UCH-1 (cell line): ENCODE measurements around the genes SPANXN4 and FMR1NB.

- RRBS, result no CpG with 5 or more reads among the region's 18 CpGs
Observed at GRCh38 chrX:136205711-136206712, 9.2 kb downstream of the FHL1 start.

- RRBS, result 79% methylated on average over 4 of the region's 12 CpGs
Observed at GRCh38 chrX:136212258-136212920, 15.5 kb downstream of the FHL1 start.

DNA sequence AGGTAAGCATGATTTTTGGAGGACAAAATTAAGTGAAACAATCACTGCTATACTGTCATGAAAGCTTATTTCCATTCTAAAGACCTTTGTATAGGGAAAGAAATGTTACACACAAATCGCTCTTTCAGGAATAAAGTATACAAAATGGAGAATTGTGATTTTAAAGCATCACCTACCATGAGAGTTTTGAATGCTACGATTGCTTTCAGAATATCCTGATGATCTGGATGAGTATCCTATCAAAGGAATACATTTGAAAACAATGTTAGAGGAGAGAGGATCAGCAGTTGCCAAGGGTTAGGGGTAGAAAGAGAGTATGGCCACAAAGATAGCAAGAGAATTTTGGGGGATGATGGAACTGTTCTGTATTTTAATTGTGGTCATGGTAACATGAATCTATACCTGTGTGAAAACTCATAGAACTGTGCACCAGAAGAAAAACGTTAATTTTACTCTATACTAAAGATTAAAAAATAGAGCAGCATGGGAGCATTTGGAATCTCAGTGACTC, 39.9 kb downstream of the CD40LG start:
- RRBS, result no CpG with 5 or more reads among the region's 3 CpGs

DNA sequence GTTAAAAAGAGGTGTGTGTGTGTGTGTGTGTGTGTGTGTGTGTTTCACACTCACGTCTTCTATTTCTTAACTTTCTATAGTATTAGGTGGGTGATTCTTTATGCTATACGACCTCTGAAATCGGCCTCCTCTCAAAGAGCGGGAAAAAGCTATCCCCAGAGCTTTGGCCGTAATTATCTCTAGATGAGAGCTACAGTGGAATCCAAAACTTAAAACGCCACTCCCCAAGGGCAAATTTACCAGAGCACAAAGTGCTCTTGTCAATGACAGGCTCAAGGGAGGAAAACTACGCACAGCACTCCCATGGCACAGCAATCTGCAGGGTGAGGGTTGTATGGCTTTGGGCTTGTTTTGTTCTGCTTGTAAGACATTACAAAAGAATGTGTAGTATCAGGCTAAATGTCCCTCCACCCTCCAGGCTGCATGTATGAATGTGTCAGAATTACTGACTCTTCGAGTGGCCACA, 44.1 kb downstream of the ARHGEF6 start:
- RRBS, result no CpG with 5 or more reads among the region's 8 CpGs

DNA sequence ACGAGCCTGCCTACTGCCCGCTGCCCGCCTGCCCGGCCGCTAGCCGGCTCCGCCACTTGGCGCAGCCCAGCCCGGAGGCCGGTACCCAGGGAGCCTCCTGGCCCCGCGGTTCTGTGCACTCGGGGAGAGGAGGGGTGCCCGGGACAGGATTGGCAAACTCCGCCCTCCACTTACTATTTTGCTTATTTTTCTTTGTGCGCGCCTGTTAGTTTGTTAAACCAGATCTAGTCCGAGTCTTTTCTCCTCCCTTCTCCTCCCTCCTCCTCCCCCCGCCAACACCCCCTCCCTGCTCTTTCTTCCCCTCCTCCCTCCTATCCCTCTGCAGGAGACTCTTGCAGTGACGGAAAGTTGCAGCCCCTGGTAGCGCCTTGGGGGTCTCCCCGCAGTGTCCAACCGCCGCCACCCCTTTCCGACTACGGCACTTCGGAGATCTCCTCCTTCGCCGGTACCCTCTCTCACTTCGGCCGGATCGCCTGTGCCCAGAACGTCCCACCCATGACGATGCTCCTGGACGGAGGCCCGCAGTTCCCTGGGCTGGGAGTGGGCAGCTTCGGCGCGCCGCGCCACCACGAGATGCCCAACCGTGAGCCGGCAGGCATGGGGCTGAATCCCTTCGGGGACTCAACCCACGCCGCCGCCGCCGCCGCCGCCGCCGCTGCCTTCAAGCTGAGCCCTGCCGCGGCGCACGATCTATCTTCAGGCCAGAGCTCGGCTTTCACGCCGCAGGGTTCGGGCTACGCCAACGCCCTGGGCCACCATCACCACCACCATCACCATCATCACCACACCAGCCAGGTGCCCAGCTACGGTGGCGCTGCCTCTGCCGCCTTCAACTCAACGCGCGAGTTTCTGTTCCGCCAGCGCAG, 503 bp downstream of the ZIC3 start:
- RRBS, result 4% methylated on average over 5 of the region's 72 CpGs

DNA sequence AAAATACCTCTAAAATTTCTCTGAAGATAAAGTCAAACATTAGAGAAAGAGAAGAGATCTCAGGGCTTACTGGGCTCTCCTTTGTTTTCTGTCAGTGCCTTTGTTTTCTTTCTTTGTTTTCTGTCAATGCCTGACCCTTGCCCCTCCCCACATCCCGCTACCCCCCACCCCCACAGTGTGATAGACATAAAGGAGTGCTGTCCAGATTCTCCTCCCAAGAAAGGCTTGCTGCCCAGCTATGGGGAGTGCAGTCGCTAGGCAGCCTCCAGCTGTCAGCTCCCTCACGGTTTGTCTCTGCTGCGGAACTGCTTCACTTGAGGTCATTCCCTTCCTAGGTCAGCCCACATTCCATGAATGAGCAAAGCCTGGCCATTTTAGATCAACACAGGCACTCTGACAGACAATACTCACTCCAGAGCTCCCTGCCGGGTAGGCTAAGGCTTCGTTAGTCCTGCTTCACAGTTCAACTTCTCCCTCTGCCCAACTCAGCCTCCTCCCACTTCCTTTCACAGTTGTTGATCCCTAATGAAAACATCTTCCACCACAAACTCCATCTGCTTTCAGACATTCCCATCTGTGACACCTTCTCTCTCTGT, 319.0 kb upstream of the F9 start:
- RRBS, result no CpG with 5 or more reads among the region's 6 CpGs

- RRBS, result no CpG with 5 or more reads among the region's 1 CpG
Observed at GRCh38 chrX:139297888-139298135, 232.7 kb upstream of the F9 start.

- RRBS, result no CpG with 5 or more reads among the region's 5 CpGs
Observed at GRCh38 chrX:139720081-139720532, 12.1 kb upstream of the MCF2 start.

DNA sequence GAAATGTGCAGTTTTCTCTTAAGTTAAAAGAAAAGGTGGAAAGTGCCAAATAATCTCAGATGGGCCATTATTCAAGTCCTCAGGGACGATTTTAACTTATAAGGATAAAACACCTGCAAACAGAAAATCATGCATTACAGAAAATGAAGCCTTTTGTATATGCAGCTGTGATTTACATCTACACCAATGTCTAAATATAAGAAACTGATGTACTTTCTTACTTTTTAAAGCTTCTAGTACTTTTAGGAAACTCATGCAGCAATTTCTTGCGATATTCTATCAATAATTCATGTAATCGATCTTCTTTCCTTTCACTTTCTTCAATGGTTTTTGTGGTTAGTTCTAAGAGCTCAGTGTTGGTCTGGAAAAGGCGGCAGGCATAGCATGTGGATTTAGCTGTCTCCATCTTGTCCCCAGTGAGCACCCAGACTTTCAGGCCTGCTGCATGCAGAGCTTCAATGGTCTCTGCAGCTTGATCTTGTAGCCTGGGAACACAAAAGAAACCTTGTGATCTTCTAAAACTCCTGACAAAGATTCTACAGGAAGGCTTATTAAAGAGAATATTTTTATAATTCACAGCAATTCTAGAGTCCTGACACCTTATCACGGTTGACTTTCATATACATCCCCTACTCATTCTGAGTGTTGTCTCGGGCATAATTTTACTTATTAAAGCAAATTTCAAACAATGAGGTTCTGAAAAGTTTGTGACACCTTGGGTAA, 66.7 kb upstream of the MCF2 start:
- RRBS, result no CpG with 5 or more reads among the region's 6 CpGs

DNA sequence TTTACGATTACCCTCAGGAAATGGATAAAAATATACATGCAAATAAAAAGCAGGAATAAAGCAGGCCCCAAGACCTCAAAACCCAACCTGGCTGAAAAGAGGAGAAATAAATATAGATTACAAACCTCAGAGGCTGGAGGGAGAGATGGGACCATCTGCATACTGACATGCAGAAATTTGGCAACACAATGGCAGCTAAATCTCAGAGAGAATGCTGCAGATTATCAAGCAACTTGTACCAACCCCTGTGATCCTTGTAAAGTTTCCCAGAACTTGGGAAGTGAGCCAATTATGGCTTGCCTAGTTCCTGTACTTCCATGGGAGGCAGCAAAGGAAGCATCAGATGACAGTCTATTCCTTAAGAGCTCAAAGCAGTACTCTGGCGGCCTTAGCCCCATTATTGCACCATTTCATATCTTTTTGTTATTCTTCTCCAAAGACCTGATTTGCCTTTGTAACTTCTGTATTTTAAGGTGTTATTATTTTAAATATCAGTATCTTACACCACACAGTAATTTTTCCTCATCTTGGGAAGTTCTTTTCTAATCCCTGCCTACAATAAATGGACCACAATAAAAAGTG, 100.7 kb downstream of the ATP11C start:
- RRBS, result no CpG with 5 or more reads among the region's 2 CpGs

DNA sequence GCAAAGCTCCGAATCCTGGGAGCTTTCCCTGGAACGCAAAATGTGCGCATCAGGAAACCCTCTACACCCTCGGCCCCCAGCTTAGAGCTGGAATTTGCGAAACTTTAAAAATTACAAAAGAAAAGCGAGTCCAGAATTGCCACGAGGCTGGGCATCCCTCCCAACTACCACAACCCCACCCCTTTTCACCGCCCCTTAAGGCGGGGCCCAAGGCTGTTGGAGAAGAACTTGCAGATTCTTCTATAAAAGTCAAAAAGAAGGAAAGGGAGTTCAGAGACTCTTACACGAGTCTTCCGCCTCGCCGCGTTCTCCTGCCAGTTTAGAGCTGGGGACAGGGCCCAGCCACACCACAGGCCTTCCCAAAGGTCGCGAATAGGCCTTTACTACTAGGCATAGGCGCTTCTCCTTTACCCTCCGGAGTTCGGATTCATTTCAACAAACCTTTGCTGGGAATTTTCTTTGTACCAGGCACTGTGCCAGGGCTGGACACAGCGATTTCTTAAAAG, 560 bp upstream of the ATP11C start:
- RRBS, result no CpG with 5 or more reads among the region's 20 CpGs

DNA sequence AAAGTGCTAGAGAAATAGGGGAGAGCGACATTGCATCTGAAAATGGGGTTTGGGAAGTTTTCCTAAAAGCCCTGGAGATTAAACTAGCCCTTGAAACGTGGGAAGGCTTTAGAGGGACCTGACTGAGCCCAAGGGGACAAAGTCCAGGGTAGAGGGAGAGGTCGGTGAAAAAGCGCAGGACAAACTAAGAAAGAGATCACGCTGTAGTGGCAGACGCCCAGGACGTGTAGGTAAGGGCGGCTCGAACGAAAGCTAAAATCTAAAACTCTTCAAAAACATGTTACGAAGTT, 1.0 kb upstream of the ATP11C start:
- RRBS, result no CpG with 5 or more reads among the region's 11 CpGs

GRCh38 chrX:142703225-142703524, 322.6 kb upstream of the SPANXN4 start:
- RRBS, result no CpG with 5 or more reads among the region's 1 CpG

- RRBS, result no CpG with 5 or more reads among the region's 2 CpGs
Observed at GRCh38 chrX:143025834-143026056, at the start of gene SPANXN4. Gene SPANXN4 (plus strand): TSS chrX:143025928.

DNA sequence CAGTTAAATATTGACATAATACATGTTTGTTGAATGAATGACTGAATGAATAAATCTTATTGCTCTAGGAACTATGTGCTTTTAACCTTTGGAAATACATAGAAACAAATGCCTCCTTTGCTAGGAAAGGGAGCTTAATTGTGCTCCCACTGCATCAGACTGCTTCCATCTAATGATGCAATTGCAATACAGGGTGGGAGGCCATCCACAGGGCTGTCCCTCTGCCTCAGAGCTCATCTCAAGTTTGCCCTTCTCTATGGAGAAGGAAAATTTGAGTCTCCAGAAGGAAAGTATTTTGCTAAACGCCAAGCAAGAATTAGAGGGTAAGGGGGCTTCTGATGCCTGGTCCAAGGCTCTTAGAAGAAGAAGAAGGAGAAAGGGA, 1.9 kb downstream of the SLITRK2 start:
- RRBS, result no CpG with 5 or more reads among the region's 1 CpG

DNA sequence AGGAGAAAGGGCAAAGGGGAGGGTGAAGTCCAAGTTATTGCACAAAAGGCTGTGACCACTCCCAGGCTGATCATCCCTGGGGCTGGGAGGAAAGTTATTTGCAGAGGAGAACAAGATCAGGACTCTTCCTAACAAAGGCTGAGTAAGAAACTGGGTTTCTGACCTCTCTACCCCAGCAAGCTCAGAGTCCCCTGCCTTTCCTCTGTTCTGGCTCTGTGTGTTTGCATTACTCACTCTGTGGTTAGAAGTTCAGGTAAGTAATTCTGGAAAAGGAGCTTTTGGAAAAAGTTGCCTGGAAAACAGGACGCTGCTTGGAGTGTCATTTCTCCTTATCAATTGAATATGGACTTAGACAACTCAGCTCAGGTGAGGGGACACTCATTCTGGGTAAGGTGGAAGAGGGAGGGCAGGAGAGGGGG, 366.5 kb upstream of the CXorf51A start:
- RRBS, result no CpG with 5 or more reads among the region's 1 CpG

GRCh38 chrX:147877557-147878223, 34.0 kb upstream of the FMR1 start:
- RRBS, result no CpG with 5 or more reads among the region's 5 CpGs

DNA sequence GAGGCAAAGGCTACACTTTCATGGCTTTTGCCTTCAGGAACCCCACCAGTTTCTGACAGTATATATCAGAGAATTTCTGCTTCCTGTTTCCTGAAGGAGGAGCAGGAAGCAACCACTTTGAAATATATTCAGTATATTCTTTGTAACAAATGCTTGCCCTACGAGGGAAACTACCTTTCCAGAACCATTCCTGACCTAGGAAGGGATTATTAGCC, 10.0 kb upstream of the FMR1 start:
- RRBS, result no CpG with 5 or more reads among the region's 1 CpG

- RRBS, result no CpG with 5 or more reads among the region's 5 CpGs
Observed at GRCh38 chrX:147945250-147945806, 33.6 kb downstream of the FMR1 start.

GRCh38 chrX:147981074-147981455, at the start of gene FMR1NB:
Gene FMR1NB (plus strand): TSS chrX:147981337.
- RRBS, result 64% methylated on average over 6 of the region's 24 CpGs